ENCODE data around the genes PPFIBP1 and CCDC91.

GRCh38 chr12:27237954-27238505, 6.1 kb upstream of the STK38L start:
- CAGE, long polyA plus RNA = no peak
- RRBS = no CpG with 5 or more reads among the region's 3 CpGs

DNA sequence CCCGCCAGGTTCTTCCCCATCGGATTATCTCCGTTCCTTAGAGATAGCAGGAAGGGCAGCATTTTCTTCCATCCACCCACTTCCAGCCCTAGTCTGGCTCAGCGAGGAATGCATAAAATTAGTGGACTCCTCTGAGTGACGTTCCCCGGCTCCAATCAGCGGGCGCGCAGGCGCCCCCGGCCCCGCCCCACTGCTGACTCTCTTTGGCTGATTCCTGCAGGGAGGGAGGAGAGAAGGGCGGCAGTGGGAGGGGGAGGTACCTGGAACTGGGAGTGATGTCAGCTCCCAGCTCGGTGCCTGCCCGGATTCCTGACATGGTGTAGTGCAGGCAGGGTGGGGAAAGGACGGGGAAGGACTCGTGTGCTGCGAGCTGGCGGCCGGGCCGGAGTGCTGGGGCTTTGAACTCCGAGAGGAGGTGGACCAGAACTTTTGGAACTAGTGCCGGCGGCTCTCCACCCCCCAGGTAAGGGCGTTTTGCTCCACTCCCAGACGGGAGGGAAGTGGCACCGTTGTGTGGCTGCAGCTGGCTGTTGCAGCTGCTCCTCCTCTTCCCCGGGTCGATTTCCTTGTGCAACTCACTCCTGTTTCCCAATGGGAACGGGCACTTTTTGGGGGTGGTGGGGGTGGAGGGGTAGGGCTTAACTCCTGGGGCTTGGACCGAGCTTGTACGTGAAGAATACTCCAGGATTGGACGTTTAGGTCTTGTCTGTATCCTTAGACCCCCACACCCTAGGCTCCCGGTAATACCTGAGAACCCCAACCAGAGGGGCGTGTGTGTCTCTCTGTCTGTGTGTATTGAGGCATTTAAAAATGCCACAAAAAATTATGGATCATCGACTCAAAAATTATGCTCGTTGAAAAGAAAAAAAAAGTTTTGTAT, at the start of gene PPFIBP1:
TSS of gene PPFIBP1 (plus strand) at position 304 of the 880 bp plus-strand sequence.
- CAGE, long polyA plus RNA = start-site peak on the plus strand centred at position 328 of the sequence, 165 bp wide, 5,442 and 2,679 reads in 2 replicates
- RRBS = under 1% methylated on average over 12 of the region's 37 CpGs

DNA sequence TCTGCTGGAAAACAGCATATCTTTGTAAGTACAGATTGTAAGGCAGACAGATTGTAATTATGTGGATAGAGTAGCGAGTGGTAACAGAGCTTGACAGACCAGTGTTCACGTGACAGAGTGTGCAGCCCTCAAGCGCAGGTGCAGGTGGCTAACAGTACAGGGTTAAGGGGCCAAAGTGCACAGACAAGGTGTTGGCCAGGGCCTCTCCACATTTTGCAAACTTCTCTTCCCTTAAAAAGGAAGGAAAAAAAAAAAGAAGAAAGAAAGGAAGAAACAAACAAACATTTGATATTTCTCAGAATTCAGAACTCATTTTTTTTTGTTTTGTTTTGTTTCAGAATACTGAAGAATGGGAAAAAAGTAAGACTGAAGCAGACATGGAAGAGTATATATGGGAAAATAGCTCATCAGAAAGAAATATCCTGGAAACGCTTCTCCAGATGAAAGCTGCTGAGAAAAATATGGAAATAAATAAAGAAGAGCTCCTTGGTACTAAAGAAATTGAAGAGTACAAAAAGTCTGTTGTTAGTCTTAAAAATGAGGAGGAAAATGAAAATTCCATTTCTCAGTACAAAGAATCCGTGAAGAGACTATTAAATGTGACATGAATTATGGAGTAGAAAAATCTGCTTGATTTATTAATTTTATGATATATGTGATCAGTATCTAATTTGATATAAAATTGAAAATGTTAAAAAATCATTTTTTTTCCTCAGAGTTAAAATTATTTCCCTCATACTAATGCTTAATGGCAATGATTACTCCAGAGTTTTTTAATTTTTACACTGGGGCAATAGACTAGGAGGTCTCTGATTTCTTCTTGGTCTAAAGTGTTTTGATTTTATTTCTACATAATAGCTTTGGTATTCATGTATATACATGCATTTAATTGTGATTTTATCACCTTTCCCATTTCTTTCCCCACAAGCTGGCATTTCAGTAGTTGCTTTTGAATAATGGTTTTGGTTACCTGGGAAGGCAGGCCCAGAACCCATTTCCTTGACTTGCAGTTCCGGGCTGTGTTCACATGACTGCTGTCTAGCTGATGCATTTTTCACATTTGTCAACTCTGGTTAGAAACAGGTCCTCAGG, 24.8 kb upstream of the KLHL42 start:
- CAGE, long polyA plus RNA = no peak
- RRBS = no CpG with 5 or more reads among the region's 6 CpGs

DNA sequence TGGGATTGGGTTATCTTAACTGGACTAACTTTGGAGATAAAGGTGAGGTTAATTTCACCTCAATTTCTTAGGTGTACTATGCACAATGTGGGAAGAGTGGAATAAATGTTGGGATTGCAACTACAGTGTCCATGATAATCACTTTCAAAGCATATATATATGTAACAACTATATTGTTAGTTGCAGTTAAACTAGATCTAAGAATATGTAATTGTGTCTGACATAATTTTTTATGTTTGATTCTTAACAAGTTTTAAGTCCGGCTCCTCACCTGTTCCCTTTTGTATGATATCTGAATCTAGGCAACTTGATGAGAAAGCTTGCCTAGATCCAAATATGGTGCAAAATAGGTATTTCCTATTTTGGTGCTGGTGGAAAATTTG, 4.4 kb upstream of the CCDC91 start:
- CAGE, long polyA plus RNA = no peak
- RRBS = no CpG with 5 or more reads among the region's 1 CpG

DNA sequence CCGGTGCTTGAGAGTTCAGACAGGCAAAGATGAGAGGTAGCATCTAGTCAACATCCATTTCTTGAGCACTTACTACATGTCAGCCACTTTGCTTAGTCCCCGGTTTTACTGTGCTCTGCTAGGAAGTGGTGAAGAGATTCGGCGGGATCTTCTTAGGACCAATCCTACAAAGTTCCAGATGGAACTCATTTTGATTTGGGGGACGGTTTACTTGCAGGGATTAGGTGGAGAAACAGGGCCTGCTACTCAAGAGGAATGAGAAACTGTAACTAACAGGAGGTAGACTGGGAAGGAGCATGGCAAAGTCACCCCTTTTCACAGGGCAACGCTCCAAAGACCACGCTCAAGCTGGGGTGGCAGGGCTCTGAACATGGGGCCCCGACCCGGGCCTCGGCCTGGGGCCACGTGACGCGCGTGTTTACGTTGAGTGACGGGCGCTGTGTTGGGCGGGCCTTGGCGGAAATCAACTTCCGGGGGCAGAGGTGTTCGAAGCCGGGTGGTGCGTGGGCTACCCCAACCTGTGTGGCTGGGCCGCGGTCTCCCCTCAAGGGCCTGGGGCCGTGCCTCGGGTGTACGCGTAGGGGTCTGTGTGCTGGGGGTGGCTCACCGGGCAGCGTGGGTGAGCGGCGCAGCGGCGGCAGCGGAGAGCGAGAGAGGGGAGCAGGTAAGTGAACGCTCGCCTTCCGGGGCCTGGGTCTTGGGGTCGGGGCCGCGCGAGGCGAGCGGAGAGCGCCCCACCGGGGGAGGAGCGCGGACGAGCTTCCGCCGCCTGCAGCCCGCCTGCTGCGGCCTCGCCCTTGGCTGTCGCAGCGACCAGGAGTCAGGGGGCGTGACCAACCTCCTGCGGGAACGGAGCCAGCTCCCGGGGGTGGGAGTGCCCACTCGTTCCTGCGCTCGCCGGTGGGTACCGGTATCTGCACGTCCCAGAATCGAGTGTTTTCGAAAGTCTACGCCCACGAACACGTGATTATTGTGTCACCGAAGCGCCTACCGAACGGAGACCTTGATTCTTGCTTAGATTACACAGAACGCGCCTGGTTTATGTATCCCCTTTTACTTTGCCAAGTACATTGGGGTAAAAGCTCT, at the start of gene CCDC91:
TSS of gene CCDC91 (plus strand) at position 479 of the 1,086 bp plus-strand sequence.
- CAGE, long polyA plus RNA = start-site peak on the plus strand centred at position 488 of the sequence, 18 bp wide, 150 and 19 reads in 2 replicates
- RRBS = 5% methylated on average over 33 of the region's 79 CpGs

DNA sequence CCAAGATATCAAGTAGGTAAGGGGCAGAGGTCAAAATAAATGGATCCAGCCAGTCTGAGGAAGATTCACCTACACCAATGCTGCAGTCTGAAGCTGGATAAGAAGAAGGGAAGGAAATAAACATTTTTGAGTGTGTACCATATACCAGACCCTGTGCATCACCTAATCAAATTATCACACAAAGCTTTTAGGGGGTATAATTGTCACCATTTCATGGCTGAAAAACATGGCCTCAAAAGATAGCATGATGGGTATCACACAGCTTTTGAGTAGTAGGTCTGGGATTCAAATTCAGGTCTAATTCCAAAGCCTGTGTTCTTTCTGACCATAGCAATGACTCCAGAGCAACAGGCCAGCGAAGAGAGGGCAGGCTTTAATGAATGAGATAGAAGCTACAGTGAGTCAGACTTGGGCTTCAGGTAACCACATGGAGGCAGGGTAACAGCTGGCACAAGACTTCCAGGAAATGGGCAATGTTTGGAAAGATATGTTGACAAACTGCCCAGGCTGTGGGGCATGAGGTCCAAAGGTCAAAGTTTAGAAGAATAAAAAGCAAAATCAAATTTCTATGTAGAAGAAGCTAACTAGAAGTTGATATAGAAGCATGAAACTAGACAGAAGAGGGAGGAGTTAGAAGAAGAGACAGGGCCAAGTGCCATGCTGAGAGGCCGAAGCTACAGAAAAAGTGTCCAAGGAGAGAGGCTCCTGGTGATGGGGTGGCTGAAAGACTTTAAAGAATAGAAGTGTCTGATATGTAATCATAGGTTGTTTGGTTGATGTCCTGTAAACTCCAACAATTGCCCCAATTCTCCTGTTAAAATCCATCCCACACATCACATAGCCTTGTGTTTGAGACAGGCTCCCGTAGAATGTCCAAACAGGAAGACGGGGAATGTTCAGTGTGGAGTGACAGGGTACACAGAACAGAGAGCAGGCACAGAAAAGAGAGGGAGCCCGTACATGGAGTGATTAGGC, 384.5 kb downstream of the CCDC91 start:
- CAGE, long polyA plus RNA = no peak
- RRBS = no CpG with 5 or more reads among the region's 5 CpGs

DNA sequence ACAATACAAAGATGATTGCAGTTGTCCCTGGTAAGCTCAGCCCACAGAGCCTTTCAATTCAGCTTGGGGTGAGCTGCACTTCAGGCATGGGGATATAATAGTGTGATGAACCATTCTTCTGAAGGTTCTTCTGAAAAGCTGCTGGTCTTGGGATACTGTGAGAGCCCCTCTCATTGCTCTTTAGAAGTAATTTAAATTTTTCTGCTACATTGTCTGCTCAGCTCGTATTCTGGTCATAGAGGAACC, 74.5 kb downstream of the FAR2 start:
- CAGE, long polyA plus RNA = no peak
- RRBS = no CpG with 5 or more reads among the region's 1 CpG

DNA sequence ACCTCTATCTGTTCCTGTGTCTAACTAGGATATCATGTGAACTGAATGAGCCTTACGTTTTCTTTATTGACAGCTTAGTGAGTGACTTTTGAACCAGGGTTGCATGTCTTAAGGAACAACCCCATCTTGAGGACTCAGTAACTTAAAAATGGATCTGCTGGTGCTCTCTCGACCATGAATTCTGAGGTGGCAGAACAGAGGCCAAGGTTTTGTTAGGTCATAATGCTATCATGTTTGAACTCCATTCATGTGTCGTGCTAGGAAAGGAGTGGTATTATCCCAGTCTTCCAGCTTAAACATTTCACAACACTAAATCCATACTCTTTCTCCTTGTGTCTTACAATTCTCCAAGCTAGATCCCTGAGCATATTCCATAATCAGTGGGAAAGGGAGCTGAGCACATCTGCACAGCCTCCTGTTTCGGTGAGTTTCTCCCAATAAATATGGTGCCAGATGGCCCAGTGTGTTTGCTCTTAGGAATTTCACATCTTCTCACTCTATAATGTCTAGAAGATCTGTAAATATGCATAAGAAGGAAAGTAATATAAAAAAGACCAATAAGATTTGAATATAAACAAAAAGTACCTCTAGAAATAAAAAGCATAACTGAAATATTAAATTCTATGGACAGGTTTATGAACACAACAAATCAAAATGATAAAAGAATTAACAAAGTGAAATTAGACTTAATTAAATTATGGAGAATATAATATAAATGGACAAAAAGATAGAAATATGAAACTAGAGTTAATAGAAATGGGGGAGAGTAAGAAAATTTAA, 63.6 kb downstream of the TMTC1 start:
- CAGE, long polyA plus RNA = no peak
- RRBS = no CpG with 5 or more reads among the region's 4 CpGs

GRCh38 chr12:29727822-29728417, 55.8 kb downstream of the TMTC1 start:
- CAGE, long polyA plus RNA = no peak
- RRBS = no CpG with 5 or more reads among the region's 12 CpGs

DNA sequence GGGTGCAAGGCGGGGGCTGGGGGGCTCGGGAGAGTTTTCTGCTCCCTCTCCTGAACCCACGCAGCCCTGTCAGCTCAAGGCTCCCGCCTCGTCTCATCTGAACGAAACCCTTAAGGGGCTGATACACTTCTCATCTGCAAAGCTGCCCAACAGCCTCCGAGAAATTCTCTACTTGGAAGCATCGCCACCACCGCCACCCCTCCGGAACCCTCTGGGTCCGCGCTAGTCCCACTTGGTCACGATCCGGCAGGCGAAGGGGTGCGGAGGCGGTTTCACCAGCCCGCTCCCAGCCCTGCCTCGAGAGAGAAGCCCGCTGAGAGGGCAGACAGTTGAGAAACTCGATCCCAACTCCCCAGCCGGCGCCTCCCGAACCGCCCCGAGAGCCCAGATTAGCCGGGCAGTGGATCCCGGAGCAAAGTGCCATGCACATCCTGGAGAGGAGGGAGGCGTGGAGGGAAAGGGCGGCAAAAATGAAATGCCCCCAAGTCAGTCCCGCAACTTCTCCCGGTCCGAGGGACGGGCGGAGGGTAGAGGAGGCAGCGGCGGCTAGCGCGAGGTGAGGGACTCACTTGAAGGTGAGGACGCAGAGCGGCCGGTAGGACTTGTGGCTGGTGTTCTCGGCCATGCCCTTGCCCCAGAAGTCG, 739 bp downstream of the TMTC1 start:
- CAGE, long polyA plus RNA = no peak
- RRBS = 5% methylated on average over 21 of the region's 44 CpGs

DNA sequence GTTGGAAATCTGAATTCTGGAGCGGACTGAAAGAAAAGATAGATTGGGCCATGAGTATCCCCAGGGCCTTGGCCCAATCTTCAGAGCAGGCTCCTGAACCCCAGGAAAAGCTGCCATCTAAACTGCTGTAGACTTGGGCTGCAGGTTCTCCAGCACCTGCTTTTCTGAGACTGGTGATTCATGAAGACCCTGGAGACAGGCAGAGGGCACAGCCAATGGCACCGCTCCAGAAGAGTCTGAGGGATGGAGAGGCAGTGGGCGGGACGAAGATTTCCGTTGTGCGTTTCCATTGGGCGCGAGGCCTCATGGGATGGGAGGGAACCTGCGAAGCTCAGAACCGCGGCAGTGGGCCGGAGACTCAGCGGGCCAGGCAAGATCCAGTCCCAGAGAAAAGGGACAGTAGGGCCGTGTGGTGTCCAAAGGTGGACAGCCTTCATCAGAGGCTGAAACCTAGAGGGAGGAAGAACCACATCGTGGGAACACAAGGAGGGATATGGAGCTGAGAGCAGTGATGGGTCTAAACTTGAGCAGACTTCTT, 375.1 kb downstream of the IPO8 start:
- CAGE, long polyA plus RNA = no peak
- RRBS = no CpG with 5 or more reads among the region's 15 CpGs

DNA sequence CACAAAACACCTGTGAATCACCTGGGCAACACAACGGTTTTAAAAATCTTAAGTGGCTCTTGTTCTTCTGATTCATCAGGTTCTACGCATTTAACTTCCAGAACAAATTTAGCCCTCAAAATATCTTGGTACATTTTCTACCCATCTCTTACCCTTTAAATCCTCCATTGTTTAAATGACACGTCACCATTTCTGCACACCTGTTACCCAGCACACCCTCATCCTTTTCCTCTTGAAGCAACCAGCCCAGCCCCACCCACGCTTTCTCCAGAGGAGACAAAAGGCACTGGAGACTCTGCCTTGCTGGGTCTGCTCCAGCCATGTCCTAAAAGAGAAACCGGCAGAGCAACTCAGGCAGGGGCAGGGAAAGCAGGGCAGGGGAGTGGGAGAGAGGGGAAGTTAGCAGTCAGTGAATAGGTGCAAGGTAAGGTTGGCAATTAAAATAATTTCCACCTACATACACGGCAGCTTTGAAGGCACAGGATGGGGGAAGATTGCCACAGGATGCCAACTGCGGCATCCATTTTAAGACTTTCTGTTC, 49.1 kb upstream of the TSPAN11 start:
- CAGE, long polyA plus RNA = no peak
- RRBS = no CpG with 5 or more reads among the region's 7 CpGs

DNA sequence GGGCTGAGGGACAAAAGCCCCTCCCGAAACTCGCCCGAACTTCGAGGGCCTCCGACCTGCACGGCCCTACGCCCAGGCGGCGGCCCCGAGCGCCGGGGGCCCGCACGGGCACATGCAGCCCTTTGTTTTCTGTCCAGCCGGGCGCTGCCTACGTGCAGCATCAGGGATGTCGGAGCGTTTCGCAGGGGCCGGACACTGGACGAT, 1.5 kb downstream of the SINHCAF start:
- CAGE, long polyA plus RNA = no peak
- RRBS = 2% methylated on average over 10 of the region's 22 CpGs

DNA sequence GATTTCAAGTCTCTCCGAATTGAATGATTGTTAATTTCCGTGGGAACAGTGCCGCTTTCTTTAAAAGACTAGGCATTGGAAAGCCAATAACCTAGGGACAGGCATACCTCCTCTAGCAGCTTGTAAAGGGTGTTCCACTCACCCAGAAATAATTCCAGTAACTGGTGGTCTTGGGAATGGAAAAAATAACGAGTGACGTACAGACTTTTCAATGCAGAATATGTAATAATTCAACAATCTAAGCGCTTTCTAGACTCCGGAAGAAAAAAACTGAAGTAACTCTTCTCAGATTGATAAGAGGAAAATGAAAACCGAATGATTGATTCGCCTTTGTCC, 899 bp upstream of the SINHCAF start:
- CAGE, long polyA plus RNA = no peak
- RRBS = 28% methylated on average over 1 of the region's 9 CpGs

DNA sequence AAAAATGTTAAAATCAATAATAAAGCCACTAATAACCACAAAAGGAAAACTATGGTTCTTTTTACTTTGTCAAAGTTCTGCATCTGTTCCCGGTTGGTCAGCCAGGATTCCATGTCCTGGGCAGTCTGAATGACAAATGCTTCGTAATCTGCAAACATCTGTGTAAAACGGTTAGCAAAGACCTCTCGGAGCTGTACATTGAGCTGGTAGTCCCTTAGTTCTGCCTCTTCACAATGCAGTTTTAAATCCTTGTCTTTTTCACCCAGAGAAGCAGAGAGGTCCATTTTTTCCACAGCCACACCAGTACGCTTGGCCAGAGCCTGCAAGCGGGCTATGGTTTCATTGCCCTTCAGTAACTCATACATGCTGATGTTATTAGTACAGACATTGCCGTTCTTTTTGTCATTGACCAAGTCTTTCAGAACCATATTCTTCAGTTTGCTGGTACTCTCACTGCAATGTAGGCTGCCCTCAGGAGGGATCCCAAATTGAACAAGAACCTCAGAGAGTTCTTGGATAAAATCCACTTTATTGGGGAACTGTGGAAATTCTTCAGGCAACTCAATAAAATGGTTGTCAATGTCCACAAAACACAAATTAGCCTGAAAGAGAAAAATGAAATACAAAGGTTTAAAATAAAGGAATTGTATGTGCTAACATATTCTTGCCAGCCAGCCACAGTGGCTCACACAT, 126.1 kb upstream of the SINHCAF start:
- CAGE, long polyA plus RNA = no peak
- RRBS = no CpG with 5 or more reads among the region's 7 CpGs

DNA sequence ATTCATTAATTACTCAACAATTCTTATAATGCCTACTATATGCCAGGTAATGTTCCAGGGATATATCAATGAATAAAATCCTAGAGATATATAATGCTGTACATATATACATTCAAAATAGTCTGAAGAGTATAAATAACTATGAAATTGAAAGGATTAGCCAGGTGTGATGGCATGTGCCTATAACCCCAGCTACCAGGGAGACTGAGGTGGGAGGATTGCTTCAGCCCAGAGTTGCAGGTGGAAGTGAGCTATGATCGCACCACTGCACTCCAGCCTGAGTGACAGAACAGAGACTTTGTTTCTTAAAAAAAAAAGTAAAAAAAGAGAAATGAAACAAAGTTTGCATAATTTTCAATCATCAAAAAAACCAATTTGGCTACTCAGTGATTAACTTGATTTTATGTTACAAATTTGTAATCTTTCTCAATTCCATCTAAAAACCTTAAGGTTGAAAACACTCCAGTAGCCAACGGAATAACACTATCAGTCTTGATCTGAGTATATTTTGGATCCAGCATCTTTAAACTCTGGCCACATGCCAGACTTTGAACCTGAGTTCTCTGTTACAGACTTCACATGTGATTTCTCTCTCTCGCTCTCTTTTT, 12.6 kb upstream of the DENND5B start:
- CAGE, long polyA plus RNA = no peak
- RRBS = no CpG with 5 or more reads among the region's 3 CpGs

- CAGE, long polyA plus RNA = no peak
- RRBS = no CpG with 5 or more reads among the region's 6 CpGs
Observed at GRCh38 chr12:31733715-31734153, 4.9 kb upstream of the AMN1 start.

DNA sequence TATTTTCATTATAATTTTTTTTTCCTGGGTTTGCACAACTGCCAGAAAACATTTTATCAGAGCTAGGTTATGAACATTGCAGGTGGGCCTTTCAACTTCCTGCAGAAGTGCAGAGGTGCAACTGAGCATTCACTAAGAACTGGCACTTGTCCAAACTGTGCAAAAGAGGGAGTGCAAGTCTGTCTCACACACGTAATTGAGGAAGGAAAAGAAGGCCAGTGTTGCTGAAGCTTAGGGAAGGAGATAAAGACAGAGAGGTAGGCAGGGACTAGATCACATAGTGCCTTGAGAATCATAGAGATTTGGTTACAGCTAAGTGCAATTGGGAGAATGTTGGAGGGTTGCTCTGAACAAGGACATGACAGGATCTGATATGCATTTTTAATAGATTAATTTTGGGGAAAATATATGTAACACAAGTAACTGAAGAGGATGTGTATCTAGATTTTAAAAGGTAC, 14.1 kb upstream of the AMN1 start:
- CAGE, long polyA plus RNA = no peak
- RRBS = no CpG with 5 or more reads among the region's 1 CpG

GRCh38 chr12:31928575-31929003, 30.6 kb upstream of the RESF1 start:
- CAGE, long polyA plus RNA = no peak
- RRBS = no CpG with 5 or more reads among the region's 8 CpGs

- CAGE, long polyA plus RNA = no peak
- RRBS = no CpG with 5 or more reads among the region's 5 CpGs
Observed at GRCh38 chr12:31958678-31959005, 573 bp upstream of the RESF1 start.